GM19240 (cell line): ENCODE measurements around the gene KPNB1.

DNA sequence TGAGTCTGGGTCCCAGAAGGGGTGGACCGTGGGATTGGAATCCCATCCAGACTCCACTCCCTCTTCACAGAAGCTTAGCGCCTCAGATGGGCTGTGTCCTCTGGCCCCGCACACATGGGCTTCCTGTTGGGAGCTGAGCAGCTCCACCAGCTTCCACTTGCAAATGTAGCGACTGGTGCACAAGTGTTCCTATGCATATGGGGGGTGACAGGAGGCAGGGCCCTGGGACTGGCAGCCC lies 31.0 kb upstream of the RPRML start:
- RRBS, result no CpG with 5 or more reads among the region's 4 CpGs

- RRBS, result no CpG with 5 or more reads among the region's 9 CpGs
These were observed 87.1 kb upstream of the RPRML start for GRCh38 chr17:47066107-47066670.

DNA sequence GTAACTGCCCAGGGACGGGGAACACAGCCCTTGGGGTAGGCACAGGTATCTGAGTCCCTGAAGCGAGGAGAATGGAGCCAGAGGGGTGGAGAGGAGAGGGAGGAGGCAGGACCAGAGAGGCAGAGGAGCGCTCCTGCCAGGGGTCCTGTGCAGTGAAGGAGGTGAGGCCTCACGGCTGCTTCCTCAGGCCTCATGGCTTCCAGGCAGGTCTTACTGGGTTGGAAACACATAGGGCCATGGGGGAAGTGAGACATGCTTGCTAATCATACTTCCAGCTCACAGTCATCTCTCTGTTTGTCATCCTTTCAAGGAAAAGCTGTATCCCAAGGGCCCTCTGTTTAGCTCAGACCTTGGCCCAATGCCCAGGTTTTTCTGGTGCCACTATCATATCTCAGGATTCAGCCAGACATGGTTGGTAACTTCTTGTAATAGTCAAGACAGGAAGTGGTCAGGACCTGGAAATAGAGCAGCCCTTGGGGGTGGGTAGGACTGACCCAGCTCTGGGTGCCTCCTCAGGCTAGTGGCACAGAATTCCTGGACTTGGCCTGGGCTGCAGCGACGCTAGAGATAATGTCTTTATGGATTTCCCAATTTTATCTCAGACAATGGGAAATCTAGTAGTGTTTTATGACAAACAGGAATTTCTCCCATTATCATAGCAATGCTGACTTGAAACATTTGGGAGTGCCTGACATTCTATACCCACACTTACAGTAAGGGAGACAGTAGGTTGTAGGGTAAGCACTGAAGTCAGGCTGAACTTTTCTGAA lies 13.6 kb upstream of the ITGB3 start:
- RRBS, result no CpG with 5 or more reads among the region's 6 CpGs

- RRBS, result no CpG with 5 or more reads among the region's 5 CpGs
These were observed 34.9 kb downstream of the ITGB3 start for GRCh38 chr17:47288414-47288960.

- RRBS, result no CpG with 5 or more reads among the region's 1 CpG
These were observed 94.0 kb upstream of the NPEPPS start for GRCh38 chr17:47436817-47437487.

- RRBS, result under 1% methylated on average over 15 of the region's 93 CpGs
These were observed at the start of gene KPNB1 for GRCh38 chr17:47649672-47650681. Gene KPNB1 (plus strand): TSS chr17:47649919.

GRCh38 chr17:47652431-47653212 lies 2.9 kb downstream of the KPNB1 start:
- RRBS, result no CpG with 5 or more reads among the region's 8 CpGs

- RRBS, result no CpG with 5 or more reads among the region's 1 CpG
These were observed 8.6 kb downstream of the KPNB1 start for GRCh38 chr17:47658260-47658792.

DNA sequence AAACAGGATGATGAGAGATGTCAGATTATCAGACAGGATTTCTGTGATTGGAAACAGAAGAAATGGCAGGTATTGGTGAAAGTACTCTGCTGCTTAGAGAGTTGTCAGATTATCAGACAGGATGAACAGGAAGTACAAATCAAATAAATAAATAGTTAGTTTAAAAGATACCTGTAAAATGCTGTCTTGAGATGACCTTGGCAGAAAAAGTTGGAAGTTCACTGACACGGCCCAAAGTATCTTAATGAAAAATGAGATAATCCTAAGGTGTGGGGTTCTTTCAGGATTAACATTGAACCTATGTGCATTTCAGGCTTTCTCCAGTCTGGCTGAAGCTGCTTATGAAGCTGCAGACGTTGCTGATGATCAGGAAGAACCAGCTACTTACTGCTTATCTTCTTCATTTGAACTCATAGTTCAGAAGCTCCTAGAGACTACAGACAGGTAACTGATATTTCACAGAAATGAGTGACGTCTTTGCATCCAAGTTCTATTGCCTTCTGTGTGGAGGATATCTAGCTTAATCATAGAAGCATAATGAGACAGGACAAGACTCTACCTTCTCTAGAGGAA lies 20.8 kb downstream of the KPNB1 start:
- RRBS, result no CpG with 5 or more reads among the region's 3 CpGs

DNA sequence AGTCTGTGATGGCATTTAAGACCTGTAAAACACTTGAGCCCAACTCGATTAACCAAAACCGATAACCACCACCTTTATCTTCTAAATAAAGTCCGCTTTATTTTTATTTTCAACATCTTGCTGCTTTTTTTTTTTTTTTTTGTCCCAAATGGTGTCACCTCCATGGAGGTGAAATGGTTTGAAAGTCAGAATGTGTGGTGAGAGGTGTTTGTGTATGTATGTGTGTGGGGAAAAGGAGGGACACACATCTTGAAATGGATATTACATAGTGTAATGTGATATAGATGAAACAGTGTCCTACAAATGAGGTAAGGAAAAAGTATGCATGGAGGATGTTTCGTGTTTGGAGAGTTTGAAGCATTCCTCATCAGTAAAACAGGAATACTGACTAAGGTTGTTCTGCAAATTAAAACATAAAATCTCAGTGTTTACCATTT lies 8.6 kb upstream of the TBKBP1 start:
- RRBS, result no CpG with 5 or more reads among the region's 4 CpGs

- RRBS, result no CpG with 5 or more reads among the region's 15 CpGs
These were observed 611 bp downstream of the SP6 start for GRCh38 chr17:47850296-47850807.

DNA sequence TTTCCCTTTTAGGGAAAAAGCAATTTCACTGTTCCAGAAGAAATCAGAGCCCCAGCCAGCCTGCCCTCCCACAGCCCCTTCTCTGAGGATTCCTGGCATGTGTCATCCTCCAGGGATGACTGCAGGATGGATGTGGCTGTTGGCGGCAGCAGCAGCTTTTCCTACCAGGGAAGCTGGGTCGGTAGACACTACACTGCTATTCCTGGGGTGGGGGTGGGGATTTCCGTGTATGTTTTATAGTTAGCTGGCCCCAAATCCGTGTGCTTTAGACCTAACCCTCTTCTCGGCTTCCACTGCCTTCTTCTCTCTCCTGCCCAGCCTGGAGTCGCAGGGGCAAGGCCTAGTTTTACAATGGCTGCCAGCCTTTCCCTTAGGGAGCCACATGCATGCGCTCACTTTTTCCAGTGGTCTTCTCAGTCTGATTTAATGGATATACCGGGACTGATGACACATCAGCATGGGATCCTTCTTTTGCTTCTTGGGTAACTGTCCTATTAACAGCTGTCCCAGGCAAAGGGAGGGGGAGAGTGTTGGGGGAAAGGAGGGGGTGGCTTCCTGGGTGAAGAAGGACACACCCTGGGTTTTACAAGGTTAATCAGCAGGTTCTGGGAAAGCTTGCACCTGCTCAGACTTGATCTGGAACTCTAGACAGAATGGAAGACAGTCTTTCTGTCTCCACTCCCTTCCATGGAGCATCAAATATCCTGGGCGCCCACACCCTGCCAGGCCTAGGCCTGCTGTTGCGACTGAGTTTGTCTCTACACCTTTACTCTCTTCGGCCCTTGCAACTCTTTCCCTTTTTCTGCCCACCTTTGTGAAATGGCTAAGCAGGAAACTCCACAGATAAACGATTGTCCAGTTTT lies 2.6 kb upstream of the NFE2L1 start:
- RRBS, result no CpG with 5 or more reads among the region's 12 CpGs

- RRBS, result no CpG with 5 or more reads among the region's 18 CpGs
These were observed 752 bp downstream of the CBX1 start for GRCh38 chr17:48100530-48100922.

DNA sequence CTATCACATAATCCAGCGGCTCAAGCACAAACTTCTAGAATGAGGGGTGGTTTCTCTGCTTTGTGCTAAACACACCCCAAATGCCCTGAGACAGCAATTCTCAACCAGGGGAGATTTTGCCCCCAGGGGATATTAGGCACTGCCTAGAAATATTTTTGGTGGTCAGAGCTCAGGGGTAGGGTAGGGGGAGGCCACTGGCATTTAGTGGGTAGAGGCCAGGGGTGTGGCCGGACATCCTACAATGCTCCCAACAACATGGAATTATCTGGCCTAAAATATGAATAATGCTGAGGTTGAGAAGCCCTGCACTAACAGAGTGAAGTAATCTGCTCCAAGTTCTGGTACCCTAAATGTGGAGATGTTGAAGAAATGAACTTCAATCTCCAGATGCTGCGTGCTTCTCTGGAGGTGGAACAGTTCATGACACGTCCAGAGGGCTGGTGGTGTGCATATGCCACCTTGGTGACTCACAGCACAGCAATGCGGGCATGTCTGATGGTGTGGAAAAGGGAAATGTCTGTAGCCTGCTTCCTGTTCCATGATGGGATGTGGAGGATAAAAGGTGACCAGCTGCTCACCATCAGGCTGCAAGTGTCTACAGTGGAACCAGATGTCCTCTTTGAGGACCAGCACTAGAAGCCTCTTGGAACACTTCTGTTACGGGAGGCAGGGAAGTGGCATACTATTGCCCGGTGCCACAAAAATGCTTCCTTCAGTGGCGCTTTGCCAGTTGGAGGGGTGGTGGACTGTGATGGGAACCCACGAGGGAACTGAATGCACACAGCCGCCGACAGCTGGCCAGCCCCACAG lies 19.7 kb downstream of the SNX11 start:
- RRBS, result no CpG with 5 or more reads among the region's 11 CpGs

GRCh38 chr17:48162816-48163671 lies 55.5 kb downstream of the SNX11 start:
- RRBS, result no CpG with 5 or more reads among the region's 6 CpGs

DNA sequence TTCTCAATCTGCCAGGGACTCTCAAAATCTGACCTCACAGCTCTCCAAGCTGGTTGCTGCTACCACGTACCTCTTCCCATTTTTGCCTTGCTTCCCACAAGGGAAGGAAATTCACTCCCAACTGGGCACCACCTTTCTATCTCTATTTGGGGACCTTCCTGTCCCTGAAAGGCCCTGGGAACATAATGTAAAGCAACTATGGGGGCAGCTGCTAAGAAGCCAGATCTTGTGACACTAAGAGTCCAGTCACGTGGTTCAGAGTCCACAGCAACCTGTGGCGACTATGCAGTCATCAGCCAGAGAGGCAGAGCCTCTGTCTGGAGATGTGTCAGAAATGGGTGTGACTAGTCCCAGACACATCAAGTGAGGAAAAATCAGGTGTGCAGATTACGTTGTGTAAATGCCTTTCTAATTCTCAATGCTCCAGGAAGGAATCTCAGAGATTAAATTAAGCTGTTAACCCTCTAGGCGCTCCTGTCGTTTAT lies 26.5 kb upstream of the SKAP1 start:
- RRBS, result no CpG with 5 or more reads among the region's 6 CpGs

DNA sequence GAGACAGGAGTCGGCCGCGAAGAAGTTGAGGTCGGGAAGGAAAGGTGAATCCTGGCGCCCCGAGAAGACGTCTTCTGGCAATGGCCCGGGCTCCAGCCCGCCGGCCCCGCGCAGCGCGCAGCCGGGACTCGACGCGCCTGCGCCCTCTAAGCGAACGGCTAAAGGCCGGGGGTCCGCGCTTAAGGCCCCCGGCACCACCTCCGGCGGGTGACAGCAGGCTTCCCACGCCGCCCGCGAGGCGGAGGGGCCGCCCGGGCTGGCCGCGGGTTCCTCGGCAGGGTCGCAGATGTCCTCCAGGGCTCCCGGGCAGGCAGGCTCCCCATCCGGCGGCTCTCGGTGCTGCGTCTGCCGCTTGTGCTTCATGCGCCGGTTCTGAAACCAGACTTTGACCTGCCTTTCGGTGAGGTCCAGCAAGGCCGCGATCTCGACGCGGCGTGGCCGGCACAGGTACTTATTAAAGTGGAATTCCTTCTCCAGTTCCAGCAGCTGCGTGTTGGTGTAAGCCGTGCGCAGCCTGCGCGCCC lies 1.7 kb downstream of the HOXB2 start:
- RRBS, result 2% methylated on average over 46 of the region's 59 CpGs

DNA sequence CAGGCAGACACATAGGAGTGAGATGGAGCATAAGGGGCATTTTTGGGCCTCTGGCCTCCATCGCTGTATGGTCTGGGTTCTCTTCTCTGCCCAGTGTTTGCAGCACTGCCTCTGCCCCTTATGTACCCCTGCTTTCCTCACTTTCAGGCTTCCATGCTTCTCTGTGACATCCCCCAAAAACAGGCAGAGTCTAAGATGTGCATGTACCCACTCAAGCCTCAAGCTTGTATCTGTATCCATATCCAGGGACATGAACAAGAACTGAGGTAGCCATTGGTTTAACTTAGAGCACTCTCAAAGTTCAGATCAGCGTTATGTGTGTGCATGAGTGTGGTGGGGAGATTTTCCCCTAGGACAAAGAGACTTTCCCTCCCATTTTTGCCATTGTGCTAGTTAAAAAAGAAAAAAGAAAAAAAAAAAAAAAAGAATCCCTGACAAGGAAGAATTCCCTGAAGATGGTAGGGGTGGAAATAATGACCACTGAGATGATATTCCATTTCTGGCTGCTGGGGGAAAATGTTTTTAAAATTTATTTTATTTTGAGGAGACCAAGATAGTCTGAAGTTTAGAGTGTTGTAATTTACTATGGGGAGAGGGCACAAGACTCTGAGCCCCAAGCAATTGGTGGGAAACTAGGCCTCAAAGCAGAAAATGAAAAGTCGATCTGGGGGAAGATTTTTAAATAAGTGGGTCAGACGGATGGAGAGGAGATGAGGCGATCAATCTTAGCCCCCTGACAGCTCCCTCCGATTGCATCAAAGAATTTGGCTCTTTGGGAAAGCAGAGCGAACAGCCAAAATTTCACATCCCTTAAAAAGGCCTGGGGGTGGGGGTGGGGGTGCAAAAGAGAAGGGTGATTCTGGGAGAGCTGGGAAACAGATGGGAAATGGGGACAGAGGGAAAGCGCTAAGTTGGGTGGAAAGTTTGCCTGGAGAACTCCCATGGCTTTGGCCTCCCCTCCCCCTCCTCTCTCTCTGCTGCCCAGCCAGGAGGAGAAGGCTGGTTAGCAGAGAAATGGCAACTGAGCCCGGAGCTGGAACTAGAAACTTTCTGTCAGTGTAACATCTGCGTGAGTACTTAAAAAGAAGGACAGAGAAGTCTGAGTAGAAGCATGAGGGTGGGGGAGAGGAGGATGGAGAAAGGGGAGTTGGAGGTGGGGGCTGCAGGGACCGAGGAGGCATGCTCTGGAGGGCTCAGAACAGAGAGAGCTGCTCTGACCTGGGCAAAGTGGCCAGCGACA lies 1.2 kb upstream of the HOXB2 start:
- RRBS, result no CpG with 5 or more reads among the region's 12 CpGs

GRCh38 chr17:48553677-48554889 lies 9.2 kb upstream of the HOXB2 start:
- RRBS, result 84% methylated on average over 2 of the region's 41 CpGs